SK-N-SH (cell line): ENCODE measurements around a stretch of chr22.

DNA sequence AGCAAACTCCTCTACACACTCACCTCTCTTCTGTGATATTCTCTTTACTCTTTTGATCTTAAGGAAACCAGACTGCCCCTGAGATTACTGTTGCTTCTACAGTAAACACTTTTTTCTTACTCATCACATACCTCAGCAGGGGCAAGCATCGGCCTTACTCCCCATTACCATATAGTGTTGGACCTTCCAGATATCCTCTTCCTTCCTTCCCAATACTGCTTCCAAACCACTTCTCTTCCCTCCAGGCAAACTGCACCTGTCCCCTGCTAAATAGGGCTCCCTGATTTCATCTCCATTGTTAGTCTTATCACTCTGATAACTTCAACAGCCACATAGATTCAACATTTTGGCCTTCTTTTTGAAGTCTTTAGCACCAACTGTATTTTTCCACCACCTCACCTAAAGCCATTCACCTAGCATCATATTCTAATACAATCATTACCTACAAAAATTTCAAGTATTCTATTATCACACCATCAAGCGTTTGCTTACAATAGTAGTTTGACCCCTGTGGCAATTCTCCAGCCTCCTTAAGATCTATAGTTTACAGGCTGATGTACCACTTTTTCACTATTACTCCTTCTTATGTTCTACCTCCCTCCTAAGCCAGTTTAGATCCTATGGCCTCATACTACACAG is 141.1 kb downstream of the RBFOX2 start:
- RRBS: no CpG with 5 or more reads among the region's 2 CpGs
CAGE:
- cytosol, long polyA plus RNA: no peak
- long polyA plus RNA: no peak
- nucleus, long polyA plus RNA: no peak

DNA sequence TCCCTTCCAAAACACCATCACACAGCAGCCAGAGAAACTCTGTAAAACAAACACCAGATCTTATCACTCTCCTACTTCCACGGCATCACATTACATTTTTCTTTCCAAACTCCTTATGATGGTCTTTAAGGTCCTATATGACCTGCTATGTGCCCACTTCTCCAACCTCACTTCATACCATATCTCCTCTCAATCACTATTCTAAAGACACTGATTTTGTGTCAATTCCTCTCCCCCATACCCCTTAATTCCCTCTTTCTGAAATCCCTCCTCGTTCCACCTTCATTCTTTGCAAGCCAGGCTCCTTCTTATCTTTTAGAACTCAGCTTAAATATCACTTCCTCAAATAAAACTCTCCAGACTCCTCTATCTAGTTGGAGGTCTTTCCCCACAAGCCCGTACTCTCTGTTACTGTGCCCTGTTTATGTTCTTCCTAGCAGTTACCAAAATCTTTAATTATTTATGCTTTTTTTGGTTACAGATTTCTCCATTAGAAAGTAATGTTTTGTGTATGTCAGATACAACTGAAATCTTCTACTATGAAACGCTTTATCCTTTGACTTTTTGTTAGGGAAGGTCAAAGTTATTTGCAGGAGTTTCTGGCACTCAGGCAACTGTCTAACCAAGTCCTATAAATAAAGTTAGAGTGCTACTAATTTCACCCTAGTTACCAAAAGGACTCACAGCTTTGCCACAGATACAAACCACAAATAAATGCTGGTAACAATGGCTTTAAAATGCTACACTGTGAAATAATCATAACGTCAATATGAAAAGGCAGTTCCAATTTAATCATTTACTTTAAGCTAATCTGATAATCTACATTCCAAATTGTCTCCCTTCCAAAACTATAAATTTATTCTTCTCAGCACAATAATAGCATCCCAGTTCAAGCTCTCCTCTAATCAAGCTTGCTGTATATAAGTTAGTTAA is 124.5 kb downstream of the RBFOX2 start:
- RRBS: no CpG with 5 or more reads among the region's 5 CpGs
CAGE:
- cytosol, long polyA plus RNA: no peak
- long polyA plus RNA: no peak
- nucleus, long polyA plus RNA: no peak

- RRBS: no CpG with 5 or more reads among the region's 4 CpGs
CAGE:
- cytosol, long polyA plus RNA: no peak
- long polyA plus RNA: no peak
- nucleus, long polyA plus RNA: no peak
Measured at GRCh38 chr22:35914867-35915260, 113.8 kb downstream of the RBFOX2 start.

- RRBS: no CpG with 5 or more reads among the region's 4 CpGs
CAGE:
- cytosol, long polyA plus RNA: no peak
- long polyA plus RNA: no peak
- nucleus, long polyA plus RNA: no peak
Measured at GRCh38 chr22:36139387-36139684, 21.2 kb downstream of the APOL3 start.

DNA sequence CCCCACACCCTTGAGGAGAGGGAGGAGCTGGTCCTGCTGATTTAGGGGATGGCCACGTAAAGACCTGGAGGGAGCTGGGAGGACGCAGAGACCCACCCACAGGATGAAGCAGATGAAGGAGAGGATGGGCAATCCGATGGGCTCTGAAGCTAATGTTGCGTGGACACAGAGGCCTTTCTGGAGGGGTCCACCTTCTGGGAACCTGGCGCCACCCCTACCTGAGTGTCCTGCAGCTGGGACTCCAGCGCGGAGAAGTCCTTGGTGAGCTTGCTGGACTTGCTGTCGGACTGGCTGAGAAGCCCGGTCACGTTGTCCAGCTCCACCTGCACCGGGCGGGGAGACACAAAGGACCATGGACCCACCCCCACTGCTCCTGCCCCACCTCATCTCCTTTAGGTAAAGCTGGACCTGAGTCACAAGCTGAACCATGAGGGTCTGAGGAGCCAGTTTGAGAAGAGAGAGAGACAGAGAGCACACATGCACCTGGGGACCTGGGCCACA is 40.7 kb downstream of the APOL1 start:
- RRBS: no CpG with 5 or more reads among the region's 12 CpGs
CAGE:
- cytosol, long polyA plus RNA: no peak
- long polyA plus RNA: no peak
- nucleus, long polyA plus RNA: no peak

DNA sequence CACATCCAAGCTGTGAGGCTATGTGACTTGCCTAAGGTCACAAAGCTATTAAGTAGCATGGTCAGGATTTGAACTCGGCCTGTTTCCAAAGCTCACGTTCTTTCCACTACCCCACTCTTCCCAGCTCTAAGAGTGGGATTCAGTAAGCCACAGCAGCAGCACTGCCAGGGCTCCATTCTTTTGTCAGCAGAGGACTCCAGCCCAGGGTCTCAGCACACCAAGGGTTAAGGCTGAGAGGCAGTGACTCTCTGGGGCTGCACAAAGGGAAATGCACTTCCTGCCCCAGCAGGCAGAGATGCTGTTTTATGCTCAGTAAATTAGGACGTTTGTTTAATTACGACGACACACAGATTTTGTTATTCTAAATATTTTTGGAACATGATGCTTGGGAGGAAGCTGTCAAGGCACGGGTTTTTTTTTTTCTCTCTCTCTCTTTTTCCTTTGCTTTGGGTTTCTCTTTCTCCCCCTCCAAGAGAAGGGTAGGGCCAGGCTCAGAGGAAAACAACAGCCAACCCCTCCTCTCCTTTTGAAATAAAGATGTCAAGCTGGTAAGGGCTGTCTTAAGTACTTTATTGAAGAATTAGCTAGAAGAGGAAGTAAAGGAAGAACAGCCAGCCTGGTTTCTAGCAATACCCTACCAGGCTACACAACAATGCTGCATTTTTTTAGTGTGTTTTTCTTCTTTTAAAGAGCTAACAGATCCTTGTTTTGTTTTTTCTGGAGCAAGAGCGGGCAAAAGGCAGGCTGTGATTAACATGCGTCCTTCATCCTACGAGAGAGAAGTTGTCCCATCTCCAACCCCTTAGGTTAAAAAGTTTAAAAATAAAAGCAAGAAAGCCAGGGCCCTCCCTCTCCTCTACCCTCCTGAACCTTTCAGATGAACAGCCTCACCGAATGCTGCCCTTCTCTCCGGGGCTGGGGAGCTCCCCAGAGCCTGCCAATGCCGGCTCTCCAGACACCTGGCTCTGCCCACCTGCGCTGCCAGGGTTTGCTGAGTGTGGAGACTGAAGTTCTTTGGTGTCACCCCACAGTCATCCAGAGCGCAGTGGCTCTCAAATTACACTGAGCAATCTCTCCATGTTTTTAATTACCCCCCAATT is 2.7 kb downstream of the MYH9 start:
- RRBS: no CpG with 5 or more reads among the region's 14 CpGs
CAGE:
- cytosol, long polyA plus RNA: no peak
- long polyA plus RNA: no peak
- nucleus, long polyA plus RNA: no peak

DNA sequence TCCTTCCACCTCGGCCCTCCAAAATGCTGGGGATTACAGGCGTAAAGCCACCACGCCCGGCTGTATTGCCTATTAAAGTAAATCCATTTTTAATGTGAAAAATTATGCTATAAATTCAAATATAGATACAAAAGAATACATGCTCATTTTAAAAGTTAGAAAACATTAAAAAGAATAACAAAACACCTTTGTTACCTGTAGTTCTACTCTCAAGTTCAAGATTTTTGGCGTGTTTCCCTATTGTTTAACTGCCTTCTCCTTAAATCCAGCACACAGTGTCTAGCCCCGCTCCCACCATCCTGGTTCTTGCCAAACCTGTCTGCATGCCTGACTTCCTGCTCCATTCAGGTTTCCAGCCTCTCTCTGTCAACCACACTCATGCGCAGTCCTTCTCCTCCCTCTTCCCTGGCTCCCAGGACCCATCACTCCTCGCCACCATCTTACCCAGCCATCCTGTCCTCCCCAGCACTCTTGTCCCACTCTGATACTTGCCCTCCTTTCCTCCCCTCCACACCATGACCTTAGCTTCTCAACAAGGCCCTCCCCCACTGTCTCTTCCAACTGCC is 7.2 kb upstream of the MYH9 start:
- RRBS: no CpG with 5 or more reads among the region's 8 CpGs
CAGE:
- cytosol, long polyA plus RNA: no peak
- long polyA plus RNA: no peak
- nucleus, long polyA plus RNA: no peak

DNA sequence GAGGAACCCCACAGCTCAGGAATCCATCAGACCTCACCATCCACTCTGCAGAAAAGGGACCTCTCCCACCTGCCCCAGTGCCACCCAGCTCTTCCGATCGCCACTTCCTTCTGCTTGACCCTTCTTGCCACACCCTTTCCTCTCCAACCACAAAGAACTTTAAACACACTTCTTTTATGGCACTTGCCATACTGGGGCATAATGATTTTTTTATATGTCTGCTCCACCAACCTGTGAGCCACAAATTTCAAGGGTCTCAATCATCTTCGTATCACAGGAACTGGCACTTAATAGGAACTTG is 11.6 kb upstream of the MYH9 start:
- RRBS: no CpG with 5 or more reads among the region's 3 CpGs
CAGE:
- cytosol, long polyA plus RNA: no peak
- long polyA plus RNA: no peak
- nucleus, long polyA plus RNA: no peak

DNA sequence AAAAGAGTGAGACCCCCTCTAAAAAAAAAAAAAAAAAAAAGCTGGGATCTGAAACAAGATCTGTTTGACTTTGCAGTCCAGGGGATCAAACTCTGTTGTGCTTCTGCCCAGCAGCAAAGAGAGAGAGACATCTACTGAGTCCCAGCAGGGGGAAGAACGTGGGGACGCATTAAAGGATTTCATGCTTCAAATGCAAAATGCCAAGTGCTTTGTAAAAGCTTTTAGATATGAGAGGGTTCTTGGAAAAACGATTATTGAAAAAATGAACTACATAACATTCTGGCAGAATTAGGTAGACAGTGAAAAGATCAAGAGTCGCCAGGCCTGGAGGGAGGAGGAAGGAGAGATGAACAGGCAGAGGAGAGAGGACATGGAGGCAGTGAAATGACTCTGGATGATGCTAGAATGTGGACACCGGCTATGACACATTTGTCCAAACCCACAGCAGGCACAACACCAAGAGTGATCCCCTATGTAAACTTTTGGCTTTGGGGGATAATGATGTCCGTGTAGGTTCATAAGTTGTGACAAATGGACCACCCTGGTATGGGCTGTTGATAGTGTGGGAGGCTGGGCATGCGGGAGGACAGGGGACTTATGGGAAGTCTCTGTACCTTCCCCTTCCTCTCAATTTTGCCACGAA is 9.4 kb downstream of the TXN2 start:
- RRBS: no CpG with 5 or more reads among the region's 8 CpGs
CAGE:
- cytosol, long polyA plus RNA: no peak
- long polyA plus RNA: no peak
- nucleus, long polyA plus RNA: no peak

DNA sequence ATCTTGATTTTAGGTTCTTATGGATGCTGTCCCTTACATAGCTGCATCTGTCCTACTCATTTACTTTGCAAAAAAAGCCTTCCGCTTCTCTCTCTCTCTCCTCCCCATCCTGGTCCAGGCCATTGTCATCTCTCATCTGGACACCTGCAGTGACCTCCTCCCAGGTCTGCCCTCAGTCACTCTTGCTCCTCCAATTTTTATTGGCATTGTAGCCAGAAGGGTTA is 56.6 kb downstream of the CACNG2 start:
- RRBS: no CpG with 5 or more reads among the region's 1 CpG
CAGE:
- cytosol, long polyA plus RNA: no peak
- long polyA plus RNA: no peak
- nucleus, long polyA plus RNA: no peak

- RRBS: 3% methylated on average over 8 of the region's 18 CpGs
CAGE:
- cytosol, long polyA plus RNA: no peak
- long polyA plus RNA: no peak
- nucleus, long polyA plus RNA: no peak
Measured at GRCh38 chr22:36781945-36782361, 6.0 kb upstream of the IFT27 start.

- RRBS: no CpG with 5 or more reads among the region's 5 CpGs
CAGE:
- cytosol, long polyA plus RNA: no peak
- long polyA plus RNA: no peak
- nucleus, long polyA plus RNA: no peak
Measured at GRCh38 chr22:36846664-36847003, 14.2 kb upstream of the NCF4 start.

DNA sequence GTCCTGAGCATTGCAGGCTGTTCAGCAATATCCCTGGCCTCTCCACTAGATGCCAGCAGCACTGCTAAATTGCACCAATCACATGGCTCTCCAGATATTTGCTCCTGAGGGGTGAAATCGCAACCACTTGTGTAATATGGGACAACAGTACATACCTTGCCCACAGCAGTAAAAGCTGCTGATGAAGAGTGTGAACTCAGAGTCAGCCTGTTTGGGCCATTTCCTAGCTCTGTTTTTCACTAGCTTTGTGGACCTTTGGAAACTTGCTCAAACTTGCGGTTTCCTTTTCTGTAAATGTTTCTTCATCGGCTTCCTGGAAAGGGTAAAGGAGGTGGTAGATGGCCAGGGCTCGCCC is 12.9 kb downstream of the NCF4 start:
- RRBS: no CpG with 5 or more reads among the region's 4 CpGs
CAGE:
- cytosol, long polyA plus RNA: no peak
- long polyA plus RNA: no peak
- nucleus, long polyA plus RNA: no peak

- RRBS: no CpG with 5 or more reads among the region's 3 CpGs
CAGE:
- cytosol, long polyA plus RNA: no peak
- long polyA plus RNA: no peak
- nucleus, long polyA plus RNA: no peak
Measured at GRCh38 chr22:36874096-36874468, 13.3 kb downstream of the NCF4 start.

DNA sequence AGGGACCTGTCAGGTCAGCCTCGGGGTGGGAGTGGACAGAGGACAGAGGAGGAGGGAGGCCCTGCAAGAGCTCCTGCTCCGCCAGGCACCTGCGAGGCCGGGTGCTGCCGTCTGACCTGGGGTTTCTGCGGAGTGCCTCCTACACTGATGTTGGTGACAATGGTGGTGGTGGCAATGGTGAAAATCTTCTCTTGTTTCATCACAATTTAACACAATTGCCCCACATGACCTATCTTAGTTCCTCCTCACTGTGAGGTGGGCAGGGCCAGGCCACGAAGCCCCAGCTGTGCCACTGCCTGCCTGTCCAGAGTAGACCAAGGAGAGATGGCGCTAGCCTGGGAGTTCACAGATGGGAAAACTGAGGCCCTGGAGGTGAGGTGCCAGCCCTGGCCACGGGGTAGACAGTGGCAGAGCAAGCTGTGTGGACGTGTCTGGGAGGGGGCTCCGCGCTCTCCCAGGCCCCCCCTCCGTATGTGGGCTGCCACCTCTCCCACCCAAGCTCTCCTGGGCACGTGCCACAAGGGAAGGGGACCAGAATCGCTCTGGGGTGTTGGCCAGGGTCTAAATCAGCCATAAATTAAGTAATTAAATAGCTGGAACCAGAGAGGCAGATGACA is 10.1 kb downstream of the CSF2RB start:
- RRBS: no CpG with 5 or more reads among the region's 15 CpGs
CAGE:
- cytosol, long polyA plus RNA: no peak
- long polyA plus RNA: no peak
- nucleus, long polyA plus RNA: no peak

- RRBS: no CpG with 5 or more reads among the region's 1 CpG
CAGE:
- cytosol, long polyA plus RNA: no peak
- long polyA plus RNA: no peak
- nucleus, long polyA plus RNA: no peak
Measured at GRCh38 chr22:37187062-37187413, 1.0 kb downstream of the C1QTNF6 start.

DNA sequence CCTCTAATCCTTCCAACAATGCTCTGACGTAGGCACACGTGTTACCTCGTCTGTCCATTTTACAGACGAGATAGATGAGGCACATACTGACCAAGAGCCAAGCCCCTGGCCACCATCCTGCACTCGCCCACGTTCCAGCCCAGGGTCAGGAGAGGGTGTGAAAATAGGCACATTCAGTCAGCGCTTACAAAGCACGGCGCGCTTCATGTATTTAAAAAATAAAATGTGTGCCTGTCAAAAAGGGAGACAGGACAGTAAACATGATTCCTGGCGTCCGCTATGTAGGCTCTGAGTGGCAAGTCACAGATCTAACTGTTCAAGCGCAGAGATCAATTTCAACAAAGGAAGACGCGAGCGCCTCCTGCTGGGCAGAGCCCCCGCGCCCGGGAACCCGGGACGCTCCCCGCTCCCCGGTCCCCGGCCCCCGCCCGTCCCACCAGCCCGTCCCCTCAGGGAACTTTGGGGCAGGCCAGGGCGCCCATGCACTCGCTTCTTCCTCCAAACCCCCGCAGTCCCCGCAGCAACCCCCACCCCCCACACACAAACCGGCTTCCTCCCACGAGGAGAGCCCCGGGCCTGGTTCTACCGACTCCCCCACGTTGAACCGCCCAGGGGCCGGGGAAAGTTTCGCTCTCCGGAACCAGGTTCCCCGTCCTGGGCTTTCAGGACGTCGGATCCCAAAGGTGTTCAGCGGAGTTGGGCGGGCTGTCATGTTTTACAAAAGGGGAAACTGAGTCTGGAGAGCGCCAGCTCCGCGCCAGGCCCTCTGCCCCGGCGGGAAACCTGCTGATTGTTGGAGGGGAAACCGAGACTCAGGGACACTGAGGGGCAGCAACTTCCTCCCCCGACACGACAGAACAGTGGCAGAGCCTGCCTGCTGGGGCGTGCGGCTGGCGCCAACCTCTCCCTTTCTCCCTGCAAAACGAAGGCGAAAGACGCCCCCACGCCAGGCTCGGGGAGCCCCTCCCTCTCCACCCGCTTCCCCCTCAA is 10.5 kb upstream of the C1QTNF6 start:
- RRBS: 2% methylated on average over 5 of the region's 62 CpGs
CAGE:
- cytosol, long polyA plus RNA: no peak
- long polyA plus RNA: no peak
- nucleus, long polyA plus RNA: no peak

DNA sequence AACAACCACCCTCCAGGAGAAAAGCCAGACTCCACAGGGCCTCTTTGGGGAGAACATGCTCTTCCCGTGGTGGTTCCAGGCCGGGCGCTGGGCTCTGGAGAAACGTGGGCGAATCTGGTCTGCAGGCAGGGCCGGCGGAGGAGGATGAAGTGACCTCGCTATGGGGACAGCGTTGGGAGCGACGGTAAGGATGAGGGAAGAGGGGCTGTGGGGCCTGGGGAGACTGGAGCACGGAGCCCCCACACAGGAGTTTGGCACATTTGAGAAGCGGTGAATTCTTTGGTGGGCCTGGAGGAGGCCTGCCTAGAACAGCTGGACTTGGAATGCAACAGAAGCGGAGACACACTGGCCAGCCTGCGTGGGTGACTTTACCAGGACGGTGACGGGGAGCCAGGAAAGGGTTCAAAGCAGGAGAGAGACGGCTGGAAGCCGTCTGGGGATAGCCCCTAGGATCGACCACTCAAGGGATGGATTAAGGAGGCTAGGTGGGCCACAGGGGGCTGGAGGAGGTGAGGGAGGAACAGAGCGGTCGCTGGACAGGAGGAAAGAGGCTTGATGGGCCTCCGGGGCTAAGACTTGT is 36.6 kb downstream of the CYTH4 start:
- RRBS: 93% methylated on average over 5 of the region's 23 CpGs
CAGE:
- cytosol, long polyA plus RNA: no peak
- long polyA plus RNA: no peak
- nucleus, long polyA plus RNA: no peak

GRCh38 chr22:37484077-37484820 is 1.9 kb downstream of the MFNG start:
- RRBS: 96% methylated on average over 14 of the region's 32 CpGs
CAGE:
- cytosol, long polyA plus RNA: no peak
- long polyA plus RNA: no peak
- nucleus, long polyA plus RNA: no peak

GRCh38 chr22:37484821-37485426 is 1.3 kb downstream of the MFNG start:
- RRBS: 100% methylated on average over 6 of the region's 24 CpGs
CAGE:
- cytosol, long polyA plus RNA: no peak
- long polyA plus RNA: no peak
- nucleus, long polyA plus RNA: no peak